Ileum (tissue), 1 donor: ENCODE results near the gene KLF2.

DNA sequence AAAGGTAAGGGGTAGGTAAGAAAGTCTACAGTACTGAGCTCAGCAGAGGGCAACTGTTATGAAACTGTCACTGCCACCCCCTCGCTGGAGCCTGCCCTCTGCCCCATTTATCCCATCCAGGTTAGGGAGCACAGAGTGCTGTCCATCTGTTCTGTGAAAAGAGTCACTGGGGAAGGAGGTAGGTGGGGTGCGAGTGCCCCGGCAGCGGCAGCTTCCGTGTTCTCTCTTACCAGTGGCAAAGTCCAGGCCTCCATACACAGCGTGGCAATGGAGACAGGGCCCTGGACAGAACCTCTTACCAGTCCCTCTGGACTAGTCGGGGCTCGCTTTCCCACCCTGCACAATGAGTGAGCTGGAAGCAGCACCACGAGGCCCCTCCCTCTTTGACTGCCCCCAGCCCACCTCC is 1.1 kb downstream of the ILVBL start:
- PRO-cap, result bidirectional peak, plus-strand start at position 259 of the sequence, minus-strand start at position 228 of the sequence

- PRO-cap, result no peak
Measured at GRCh38 chr19:15159776-15160716, 34.5 kb upstream of the ILVBL start.

GRCh38 chr19:15186904-15187372 is 13.9 kb downstream of the NOTCH3 start:
- PRO-cap, result no peak

DNA sequence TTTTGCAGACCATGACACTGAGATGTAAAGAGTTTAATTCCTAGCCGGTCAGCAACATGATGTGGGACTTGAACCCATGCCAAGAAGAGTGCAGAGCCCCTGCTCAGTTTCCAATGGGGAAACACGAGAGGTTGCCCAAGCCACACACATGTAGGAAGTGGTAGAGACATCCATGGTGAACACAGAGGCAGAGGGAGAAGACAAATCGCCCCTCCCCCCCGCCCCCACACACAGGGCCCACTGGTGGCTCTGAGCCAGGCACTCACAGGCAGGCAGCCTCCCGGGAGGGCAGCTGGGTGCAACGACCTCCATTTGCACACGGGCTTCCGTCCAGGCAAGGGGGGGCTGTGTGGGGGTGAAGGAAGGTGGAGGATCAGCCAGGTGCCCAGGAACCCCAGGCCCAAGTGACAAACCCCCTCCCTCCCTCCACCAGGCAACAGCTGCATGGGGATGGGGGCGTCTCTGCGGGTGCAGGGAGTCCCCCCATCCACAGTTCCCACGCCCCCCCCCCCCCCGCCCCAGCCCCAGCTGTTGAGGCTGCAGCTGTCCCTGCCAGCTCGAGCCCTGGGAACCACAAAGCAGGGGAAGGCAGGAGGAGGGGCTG is 3.5 kb downstream of the NOTCH3 start:
- PRO-cap, result no peak

GRCh38 chr19:15225563-15226347 is 6.5 kb downstream of the EPHX3 start:
- PRO-cap, result no peak

DNA sequence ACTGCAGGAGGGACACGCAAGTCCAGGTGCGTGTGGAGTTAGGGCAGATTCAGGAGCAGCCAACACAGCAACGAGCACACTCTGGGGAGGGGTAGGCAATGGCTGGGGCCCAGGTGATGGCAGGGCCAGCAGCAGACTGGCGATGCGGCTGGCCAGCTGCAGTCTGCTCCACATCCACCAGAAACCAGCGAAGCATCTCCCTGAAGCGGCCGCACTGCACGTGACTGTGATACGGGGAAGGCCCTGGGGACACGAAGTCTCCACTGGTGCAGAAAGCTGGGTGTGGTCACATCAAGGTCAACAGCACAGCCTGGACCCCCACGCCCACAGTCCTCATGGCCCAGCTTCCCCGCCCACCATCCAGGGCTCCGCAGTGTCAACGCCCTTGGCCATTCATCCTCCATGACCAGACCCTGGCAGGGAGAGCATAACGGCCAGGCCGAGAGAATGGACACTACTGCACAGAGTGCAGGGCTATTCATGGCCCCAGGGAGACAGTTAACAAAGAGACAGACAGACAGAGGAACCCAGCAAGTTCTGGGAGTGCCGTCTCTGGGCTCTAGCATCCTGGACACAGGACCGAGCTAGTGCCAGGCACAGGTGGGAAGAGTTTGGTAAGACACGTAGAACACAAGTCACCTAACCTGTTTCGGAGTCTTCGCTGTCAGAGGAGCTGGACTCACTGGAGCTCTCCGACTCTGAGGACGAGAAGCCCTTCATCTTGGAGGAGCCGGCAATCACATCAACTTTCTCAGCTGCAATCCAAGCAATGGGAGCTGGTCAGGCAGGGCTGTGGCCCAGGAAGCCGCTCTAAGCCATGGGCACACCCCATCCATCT is 21.5 kb upstream of the EPHX3 start:
- PRO-cap, result no peak

- PRO-cap, result no peak
Measured at GRCh38 chr19:15267377-15268111, 35.3 kb upstream of the EPHX3 start.

DNA sequence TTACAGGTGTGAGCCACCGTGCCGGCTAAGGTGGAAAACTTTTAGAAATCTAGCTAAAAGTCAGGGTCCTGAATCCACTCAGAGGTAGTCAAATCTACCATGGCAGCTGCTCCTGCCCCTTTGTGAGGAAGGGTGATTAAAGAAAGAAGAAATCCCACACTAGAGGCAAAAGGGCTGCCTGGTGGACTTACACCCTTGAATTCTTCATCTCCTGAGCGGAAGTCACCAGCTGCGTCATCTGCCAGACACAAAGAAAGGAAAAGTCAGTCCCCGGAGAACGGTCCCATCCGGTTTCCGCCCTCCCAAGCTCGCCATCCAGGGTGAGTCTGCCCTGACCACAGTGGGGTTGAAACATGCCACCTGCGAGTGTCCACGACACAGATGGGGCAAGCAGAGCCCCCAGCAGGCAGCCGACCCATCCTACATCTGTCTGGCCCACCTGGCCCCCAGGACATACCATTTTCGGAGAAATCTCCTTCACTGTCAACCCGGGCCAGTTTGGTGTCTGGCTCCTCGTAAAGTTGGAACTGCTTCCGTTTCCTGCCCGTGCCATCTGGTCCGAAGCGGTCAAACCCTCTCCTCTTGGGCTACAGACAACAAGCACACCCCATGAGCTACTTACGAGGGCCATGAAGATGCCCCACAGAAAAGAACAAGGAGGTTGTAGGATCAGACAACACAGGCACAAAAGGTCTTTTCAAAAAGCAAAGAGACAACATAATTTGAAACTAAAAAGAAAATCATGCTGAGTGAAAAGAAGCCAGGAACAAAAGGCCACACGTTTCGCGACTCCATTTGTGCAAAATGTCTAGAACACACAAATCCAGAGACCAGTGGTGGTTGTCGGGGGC is 7.6 kb downstream of the AKAP8 start:
- PRO-cap, result no peak

DNA sequence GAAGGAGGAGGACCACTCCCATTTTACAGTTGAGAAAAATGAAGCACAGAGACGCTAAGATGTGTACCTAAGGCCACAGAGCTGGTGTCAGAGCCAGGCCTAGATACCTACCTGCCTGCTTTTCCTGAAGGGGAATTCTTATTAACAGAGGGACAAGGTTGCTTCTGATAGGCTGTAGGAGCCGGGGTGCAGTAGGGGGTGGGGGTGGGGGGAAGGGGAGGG is 9.6 kb upstream of the CYP4F22 start:
- PRO-cap, result no peak

DNA sequence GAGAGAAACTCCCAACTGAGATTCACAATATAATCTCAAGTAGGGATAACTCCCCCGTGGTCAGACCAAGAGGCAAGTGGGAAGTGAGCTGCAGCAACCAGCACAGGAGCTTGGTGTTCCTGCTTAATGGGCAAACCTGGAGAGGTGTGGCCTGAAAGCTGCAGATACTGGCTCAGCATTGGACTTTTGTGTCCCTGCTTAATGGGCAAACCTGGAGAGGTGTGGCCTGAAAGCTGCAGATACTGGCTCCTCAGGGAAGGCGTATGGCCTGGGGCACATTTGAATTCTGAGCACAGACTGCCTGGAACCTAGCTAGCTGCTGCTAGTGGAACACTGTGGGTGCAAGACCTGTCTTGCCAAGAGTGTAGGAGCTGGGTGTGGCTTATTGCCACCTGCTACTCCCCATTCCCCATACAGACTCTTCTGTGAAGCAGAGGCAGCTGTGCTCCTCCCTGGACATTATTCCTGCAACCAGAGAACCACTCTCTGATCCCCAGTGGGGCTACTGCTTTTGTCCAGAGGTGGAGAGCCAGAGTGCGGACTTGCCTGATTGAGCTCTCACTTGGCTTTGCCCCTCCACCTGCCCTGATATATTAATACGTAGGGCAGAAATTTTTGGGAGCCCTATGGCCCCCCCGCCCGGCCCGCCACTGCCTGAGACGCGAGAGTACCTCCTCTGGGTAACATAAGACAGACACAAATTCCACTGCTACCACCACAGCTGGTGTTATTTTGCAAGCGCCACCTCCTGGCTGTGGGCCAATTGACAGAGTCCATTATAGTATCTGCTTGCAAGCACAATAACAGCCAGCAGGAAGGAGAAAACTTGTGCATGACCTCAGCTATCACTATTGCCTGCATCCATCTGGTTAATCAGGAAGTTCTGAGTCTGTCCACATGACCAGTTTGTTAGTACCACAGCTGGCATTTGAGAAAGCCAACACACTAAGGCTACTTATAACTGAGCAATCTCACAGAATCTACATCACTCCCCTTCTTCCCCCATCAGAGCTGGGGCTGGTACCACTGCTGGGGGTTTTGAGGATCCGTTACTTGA is 25.5 kb upstream of the OR10H2 start:
- PRO-cap, result no peak

GRCh38 chr19:16078003-16078460 is 1.7 kb downstream of the TPM4 start:
- PRO-cap, result no peak

DNA sequence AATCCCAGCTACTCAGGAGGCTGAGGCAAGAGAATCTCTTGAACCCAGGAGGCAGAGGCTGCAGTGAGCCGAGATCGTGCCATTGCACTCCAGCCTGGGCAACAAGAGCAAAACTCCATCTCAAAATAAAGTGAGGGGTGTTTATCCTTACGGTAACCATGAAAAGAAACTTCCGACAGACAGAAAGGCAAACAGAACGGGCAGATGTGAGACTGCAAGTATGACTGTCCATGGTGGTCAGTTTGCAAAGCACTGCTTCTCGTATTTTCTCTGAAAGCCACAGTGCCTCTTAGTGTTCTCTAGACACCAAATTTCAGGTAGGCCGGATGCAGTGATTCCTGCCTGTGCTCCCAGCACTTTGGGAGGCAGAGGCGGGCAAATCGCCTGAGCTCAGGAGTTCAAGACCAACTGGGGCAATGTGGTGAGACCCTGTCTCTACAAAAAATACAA is 6.1 kb downstream of the TPM4 start:
- PRO-cap, result no peak

GRCh38 chr19:16132374-16133323 is 10.8 kb upstream of the HSH2D start:
- PRO-cap, result no peak

- PRO-cap, result bidirectional peak, plus-strand start at chr19:16324826, minus-strand start at chr19:16324669
Measured at GRCh38 chr19:16324221-16325191, at the start of gene KLF2. Gene KLF2, plus strand, starts transcription at chr19:16324826.

DNA sequence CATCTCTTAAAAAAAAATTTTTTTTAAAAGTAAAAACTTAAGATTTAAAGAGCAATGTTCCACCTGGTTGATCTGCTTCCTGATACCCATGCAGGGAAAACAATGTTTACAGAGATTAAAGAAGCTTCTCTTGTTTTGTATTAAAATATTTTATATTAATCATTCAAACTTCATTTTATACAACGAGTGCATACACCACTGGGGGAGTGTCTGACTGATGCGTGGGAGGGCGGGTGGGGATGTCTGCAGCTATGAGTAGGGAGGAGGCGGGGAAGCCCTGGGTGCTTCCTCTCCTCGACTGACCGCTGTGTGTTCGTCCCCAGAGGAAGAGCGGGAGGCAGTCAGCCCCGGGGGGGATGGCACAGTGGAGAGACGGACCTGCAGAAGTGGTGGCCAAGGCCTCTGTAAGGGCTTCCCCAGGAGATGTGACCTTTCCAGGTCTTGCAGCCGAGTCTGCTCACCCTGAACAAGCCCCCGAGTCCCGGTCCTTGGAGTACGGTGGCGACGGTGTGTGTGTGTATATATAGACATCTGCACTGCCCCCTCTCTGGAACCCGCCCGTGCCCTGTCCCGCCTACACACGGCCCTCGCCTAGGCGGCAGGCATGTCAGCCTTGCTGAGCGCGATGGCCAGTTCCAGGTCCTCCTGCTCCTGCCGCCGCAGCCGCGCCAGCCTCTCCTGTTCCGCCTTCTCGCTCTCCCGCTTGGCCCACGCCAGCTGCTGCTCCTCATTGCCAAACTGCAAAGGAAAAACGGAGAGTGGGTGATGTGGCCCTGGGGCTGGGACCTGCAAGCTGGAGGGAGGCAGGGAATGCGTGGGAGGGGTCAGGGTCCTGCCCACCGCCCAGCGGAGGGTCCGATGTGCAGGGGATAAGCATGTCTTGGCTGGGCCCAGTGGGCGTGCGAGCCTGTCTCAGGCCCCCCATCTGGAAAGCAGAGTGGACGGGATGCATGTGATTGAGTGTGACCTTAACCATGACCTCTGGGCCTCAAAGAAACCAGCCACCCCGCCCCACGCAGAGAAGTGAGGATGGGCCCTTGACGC is 30.8 kb downstream of the KLF2 start:
- PRO-cap, result no peak

- PRO-cap, result no peak
Measured at GRCh38 chr19:16429647-16429990, 42.2 kb downstream of the EPS15L1 start.

DNA sequence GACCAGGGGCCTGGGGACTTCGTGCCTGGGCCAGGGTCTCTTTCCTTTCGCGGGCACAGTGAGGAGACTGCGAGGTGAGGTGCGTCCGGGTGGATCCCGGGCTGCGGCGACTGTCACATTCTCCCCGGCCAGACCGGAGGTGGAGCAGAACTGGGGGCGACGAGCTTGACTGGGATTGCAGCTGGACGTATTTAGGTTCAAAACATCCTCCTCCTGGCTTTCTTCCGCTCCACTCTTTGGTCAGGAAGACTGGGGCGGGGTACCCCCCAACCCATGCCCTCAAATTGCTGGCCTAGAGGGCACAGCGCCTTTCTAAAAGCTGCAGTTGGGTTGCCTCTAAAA is 502 bp upstream of the CHERP start:
- PRO-cap, result unidirectional peak, plus-strand start at position 58 of the sequence

DNA sequence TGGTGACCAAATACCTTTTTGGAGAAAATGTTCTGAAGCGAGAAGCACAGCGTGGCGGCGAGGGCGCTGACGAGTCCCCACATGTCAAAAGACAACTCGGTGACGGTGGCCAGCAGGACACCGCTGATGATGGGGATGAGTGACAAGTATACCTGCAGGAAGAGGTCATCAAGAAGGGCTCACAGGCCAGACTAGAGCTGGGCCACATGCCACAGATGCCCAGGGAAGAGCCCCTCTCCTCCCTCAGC is 4.3 kb downstream of the SLC35E1 start:
- PRO-cap, result no peak

DNA sequence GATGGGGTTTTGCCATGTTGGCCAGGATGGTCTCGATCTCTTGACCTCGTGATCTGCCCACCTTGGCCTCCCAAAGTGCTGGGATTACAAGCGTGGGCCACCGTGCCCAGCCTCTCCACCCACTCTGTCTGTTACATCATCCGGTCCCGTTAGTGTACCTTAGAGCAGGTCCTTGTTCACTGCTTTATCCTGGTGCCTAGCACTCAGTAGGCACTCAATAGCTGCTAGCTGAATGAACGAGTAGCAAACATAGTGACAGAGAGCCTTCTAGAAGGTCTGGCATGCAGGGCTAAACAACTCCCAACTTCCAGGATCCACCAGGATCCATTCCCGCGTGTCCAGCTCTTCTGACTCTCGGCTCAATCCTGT is 3.0 kb downstream of the SLC35E1 start:
- PRO-cap, result no peak

DNA sequence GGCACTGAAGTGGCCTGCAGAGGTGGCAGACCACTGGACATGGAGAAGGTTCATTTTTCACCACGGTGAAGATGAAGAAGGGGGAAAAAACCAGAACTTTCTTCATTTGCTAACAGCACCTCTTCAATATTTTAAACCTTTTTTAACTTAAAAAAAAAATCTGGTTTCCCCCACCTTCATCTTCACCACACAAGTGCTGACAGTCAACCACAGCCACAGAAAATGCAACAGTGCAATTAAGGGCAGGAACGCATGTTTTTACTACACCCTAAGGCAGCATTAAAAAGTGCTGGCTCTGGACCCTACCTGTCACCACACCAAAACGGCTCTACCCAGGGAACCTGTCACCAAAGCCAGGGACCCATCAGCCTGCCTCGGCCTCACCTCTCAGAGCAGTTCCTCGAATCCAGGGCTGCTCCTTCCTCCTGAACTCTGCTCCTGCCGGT is 22.4 kb upstream of the SLC35E1 start:
- PRO-cap, result no peak